Mesenchymal stem cell of the bone marrow (primary cell): Measurements from ENCODE around the gene CARD6.

DNA sequence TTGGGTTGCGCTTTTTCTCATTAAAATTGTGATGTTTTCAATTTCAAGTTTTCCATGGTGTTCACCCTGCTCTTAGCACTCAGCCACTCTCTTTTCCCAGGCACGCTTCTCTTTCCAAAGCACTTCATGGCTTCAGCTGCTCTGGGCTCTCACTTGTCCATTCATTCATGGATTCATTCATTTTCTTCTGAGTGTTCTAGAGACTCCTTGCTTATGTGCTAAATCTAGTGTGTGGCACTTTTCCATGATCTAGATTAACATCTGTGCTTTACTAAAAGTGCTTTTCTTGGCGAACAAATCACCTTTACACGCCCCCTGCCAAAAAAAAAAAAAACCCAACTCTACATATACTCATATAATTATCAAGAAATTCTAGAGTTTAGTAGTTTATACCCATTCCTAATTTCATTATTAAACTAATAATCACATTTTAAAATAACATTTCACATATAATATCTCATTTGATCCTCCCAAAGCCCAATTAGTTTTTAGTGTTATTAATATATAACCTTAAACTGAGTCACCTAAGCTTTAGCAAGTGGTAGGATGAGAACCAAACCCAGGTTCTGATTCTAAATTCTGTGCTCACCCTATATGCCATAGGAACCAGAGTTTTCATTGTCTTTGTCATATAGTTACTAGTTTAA, 6.5 kb downstream of the FYB1 start:
- CAGE, long polyA plus RNA, result no peak

- CAGE, long polyA plus RNA, result no peak
Measured at GRCh38 chr5:39255606-39256012, 36.2 kb upstream of the FYB1 start.

GRCh38 chr5:39362360-39363067, 1.8 kb downstream of the C9 start:
- CAGE, long polyA plus RNA, result no peak

DNA sequence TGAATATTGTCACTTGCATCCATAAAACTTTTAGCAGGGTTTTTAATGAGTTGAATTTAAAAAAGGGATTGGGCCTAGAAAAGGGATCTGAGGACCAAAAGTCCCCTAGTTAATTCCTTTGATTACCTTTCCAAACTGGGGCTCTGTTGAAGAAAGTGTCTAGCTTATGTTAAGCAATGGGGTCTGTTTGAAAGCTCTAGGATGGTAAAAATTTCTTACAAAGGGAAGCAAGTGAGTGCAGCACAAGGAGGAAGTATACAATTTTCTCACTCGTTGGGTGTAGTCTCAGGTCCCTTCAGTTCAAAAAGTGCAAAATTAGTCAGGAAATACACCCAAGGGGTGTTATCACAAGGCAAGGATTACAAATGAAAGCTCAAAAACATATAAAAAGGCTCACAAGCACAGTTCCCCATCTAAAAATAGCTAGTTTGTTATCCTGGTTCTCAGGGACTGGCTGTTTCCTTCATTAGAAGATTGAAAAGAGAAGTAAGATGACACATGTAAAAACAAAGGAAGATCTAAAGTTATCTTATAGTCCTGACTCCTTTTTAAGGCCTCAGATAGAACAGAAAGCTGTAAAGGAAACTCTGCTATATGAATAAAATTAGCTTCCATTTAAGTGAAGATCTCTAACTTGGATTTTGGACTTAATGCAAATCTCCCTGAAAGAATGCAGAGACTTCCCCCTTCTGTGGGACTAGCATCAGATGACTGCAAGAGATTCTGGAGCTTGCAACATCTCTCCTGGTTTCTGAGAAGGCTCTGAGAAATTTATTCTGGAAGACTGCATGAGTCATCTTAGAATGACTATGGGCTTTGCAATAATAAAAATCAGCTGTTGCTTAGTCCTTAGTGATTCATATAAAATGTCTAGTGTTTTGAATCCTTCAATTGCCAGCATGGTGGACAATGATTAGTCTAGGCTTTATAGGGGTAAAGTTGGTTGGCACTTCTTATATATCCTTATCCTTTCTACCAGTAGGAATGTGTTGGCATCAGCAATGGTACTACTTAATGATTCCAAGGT, 25.5 kb downstream of the DAB2 start:
- CAGE, long polyA plus RNA, result no peak

- CAGE, long polyA plus RNA, result no peak
Measured at GRCh38 chr5:39473276-39473769, 48.5 kb upstream of the DAB2 start.

- CAGE, long polyA plus RNA, result no peak
Measured at GRCh38 chr5:39787580-39787801, 362.7 kb upstream of the DAB2 start.

- CAGE, long polyA plus RNA, result no peak
Measured at GRCh38 chr5:40583901-40584222, 95.9 kb upstream of the PTGER4 start.

GRCh38 chr5:40616662-40617319, 62.9 kb upstream of the PTGER4 start:
- CAGE, long polyA plus RNA, result no peak

DNA sequence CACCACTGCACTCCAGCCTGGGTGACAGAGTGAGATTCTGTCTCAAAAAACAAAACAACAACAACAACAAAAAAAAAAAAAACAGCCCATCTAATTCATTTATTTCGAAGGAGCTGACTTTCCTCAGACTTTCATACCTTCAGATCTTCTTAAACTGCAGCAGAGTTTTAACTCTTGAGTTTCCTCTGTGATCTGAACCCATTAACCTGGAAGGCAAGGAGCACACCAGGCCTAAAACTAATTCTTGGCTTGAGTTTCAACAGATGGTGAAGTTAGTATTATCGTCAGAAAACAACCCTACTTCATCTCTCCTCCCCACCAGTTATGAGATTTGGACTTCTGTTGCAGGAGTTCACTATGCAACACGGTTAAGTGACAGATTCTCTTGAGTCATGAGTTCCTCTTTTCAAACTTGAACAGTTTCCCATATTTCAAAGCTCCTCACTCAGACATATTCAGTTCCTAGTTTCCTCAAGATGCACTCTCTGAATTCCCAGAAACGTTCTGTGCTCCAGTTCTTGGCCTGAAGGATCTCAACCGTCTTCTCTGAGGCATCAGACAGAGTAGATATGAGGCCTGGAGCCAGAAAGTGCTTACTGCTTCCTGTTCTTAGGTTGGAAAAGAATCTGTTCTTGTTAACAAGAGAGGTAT, 7.4 kb upstream of the PTGER4 start:
- CAGE, long polyA plus RNA, result no peak

GRCh38 chr5:40733995-40734704, 21.6 kb downstream of the TTC33 start:
- CAGE, long polyA plus RNA, result no peak

- CAGE, long polyA plus RNA, result no peak
Measured at GRCh38 chr5:40826967-40827578, 7.9 kb downstream of the RPL37 start.

- CAGE, long polyA plus RNA, result no peak
Measured at GRCh38 chr5:40841001-40841896, at the start of gene CARD6. Gene CARD6 (plus strand): TSS chr5:40841367.

DNA sequence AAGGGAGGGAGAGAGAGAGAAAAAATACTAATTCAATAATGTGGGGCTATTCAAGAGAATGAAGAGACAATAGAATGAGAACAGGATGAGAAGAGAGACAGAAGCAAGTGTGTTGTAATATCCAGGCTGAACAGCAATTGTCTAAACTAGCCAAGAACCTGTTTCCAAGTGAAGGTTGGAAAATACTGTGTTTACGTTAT, 27.4 kb downstream of the C7 start:
- CAGE, long polyA plus RNA, result no peak

DNA sequence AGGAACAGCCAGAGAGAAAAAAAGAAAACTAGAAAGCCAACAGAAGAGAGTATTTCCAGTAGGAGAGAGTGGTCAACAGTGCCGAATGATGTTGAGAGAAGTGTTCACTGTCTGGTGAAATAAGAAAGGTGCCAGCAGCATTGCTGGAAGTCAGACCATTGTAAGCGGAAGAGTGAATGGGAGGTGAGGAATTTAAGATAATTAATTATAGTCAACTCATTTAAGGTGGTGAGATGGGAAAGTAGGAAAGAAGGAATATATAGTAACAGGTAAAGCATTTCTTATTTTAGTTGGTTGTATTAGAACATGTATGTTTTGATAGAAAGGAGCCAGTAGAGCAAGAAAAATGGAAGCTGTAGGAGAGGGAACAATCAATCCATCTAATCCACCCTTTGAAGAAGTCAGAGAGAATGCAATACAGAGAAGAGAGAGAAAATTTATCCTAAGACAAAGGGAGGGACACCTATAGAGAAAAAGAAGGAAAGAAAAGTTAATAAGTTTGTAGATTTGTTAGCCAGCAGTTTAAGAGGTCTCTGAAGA, 32.7 kb downstream of the C7 start:
- CAGE, long polyA plus RNA, result no peak

- CAGE, long polyA plus RNA, result no peak
Measured at GRCh38 chr5:41261178-41261701, 47.9 kb upstream of the C6 start.

- CAGE, long polyA plus RNA, result no peak
Measured at GRCh38 chr5:41869542-41870236, 536 bp downstream of the OXCT1 start.

DNA sequence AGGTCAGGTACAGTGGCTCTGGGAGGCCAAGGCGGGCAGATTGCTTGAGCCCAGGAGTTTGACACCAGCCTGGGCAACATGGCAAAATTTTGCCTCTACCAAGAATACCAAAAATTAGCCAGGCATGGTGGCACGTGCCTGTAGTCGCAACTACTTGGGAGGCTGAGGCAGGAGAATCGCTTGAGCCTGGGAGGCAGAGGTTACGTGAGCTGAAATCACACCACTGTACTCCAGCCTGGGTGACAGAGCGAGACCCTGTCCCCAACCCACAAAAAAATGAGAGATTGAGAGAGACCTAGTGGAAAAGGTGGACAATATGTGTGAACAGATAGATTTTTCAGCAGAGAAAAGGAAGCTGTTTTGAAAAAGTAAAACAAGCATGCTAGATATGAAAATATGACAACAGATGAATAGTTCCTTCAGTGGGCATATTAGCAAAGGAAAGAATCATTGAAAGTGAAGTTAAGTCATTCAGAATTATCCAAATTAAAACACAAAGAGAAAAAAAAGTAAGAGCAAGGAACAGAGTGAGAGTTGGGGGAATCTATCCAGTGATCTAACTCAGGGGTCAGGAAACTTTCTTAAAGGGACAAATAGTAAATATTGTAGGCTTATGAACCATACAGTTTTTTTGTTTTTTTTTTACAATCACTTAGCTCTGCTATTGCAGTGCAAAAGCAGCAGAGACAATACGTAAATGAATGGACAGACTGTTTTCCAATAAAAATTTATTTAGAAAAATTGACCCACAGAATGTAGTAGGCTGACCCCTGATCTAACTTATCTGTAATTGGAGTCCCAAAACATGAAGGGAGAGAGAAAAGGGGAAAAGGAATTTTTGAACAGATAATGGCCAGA, 11.4 kb downstream of the FBXO4 start:
- CAGE, long polyA plus RNA, result no peak

- CAGE, long polyA plus RNA, result no peak
Measured at GRCh38 chr5:42377556-42377986, 45.7 kb upstream of the GHR start.

- CAGE, long polyA plus RNA, result no peak
Measured at GRCh38 chr5:42432353-42432761, 9.1 kb downstream of the GHR start.

- CAGE, long polyA plus RNA, result no peak
Measured at GRCh38 chr5:42515489-42516032, 92.3 kb downstream of the GHR start.